Osteoblast (primary cell): ENCODE measurements around the genes CHST13, C3orf22, MGLL and SEC61A1.

GRCh38 chr3:126474473-126475371, 969 bp downstream of the ZXDC start:
- CAGE, long polyA plus RNA = no peak
- RRBS = 1% methylated on average over 21 of the region's 63 CpGs

DNA sequence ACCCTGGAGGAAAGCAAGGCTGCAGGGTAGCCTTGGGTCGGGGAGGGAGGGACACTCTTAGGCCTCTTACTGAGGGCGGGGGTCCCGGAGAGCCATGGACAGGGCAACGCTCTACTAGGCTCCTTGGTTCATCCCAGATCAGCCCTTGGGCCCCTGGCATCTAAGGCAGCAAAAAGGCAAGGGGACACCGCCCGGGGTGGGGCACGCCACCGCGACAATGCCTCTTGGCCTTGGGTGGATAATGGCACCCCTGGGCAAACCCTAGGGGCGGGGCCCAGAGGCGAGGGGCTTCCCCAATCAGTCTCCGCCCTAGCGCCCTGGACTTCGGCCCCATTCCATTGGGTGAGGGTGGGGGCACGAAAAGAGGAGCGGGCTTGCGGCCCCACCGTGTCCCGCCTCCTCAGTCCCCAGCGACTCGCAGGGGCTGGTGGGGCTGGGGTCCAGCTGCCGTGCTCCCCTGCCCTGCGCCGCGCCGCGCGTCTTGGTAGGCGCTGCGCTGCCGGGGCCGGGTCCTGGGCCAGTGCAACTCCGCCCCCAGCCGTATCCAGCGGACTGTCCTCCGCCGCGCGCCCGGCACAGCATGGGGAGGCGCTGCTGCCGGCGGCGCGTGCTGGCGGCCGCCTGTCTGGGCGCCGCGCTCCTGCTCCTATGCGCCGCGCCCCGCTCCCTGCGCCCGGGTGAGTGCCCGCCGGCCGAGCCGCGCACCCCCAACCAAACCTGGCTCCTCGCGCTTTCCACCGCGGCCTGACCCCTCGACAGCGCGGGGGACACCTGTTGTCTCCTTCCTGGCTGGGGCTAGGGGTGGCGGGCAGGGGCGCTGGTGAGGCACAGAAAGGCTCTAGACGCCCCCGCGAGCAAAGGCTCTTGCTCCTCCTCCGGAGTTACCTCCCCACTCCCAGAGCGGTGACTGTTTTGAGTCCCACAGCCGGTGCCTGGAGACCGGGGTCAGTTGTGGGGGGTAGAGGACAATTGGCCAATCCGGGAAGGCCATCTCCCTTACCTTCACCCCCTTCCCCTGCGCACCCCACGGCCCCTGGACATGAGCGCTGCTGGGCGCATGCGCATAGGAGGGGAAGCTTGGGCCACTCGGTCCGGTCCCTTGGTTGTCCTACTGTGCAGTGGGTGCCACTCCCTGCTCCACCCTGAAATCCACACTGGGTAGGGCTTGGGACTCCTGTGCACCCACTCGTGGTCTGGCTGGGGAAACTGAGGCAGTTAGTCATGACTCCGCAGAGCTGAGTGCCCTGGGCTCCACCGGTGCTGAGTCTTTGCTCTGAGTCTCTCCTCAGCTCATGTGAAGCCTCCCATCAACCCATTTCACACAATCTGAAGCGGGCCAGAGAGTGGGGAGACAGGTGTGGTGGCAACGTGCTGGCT, at the start of gene CHST13:
Gene CHST13 (plus strand): TSS at position 403 of the 1,377 bp plus-strand sequence.
- CAGE, long polyA plus RNA = no peak
- RRBS = 12% methylated on average over 32 of the region's 90 CpGs

DNA sequence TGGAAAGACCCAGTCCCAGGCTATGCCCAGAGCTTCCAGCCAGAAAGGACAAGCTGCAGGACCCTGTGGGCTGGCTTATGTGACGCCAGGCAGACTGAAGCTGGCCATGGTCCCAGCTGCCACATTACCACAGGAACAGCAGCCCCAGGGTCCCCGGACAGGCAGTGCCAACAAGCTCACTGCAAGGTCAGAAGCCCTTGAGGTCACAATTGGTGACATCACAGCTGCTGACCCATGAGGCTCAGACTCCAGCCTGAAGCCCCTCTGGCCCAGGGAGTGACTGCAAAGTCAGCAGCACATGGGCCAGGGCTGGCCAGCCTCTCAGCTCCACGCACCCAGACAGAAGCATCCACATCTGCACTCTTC, at the start of gene C3orf22:
Gene C3orf22 (minus strand): TSS at position 166 of the 366 bp plus-strand sequence.
- CAGE, long polyA plus RNA = no peak
- RRBS = no CpG with 5 or more reads among the region's 3 CpGs

DNA sequence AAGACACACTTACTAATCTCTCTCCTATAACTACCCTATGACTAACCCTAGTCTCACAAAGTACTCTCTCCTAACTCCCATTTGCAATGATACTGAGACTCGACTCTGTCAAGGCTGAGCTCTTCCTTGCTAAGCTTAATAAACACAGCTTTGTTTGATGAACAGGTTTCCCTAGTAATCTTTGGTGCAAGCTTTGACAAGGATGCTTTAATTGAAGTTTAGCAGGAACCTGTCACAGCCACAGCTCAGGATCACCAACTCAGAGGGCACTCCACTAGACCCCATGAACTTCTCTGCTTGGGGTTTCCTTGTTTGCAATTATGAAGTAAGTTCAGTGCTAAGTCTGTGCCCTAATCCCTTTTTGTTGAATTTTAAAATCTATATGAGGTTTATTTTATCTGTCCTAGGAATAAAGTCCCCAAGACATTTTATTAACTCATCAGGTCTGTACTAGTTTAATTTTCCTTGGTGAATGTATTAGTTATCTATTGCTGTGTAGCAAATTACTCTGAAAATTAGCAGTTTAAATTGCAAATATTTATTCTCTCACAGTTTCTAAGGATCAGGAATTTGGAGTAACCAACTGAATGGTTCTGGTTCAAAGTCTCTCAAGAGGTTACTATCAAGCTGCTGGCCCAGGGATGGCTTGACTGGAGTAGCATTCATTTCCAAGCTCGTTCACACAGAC, 45.5 kb upstream of the C3orf22 start:
- CAGE, long polyA plus RNA = no peak
- RRBS = no CpG with 5 or more reads among the region's 2 CpGs

- CAGE, long polyA plus RNA = no peak
- RRBS = 3% methylated on average over 4 of the region's 26 CpGs
Measured at GRCh38 chr3:127001999-127002734, 19.3 kb downstream of the PLXNA1 start.

- CAGE, long polyA plus RNA = no peak
- RRBS = no CpG with 5 or more reads among the region's 24 CpGs
Measured at GRCh38 chr3:127035139-127036232, 52.6 kb downstream of the PLXNA1 start.

DNA sequence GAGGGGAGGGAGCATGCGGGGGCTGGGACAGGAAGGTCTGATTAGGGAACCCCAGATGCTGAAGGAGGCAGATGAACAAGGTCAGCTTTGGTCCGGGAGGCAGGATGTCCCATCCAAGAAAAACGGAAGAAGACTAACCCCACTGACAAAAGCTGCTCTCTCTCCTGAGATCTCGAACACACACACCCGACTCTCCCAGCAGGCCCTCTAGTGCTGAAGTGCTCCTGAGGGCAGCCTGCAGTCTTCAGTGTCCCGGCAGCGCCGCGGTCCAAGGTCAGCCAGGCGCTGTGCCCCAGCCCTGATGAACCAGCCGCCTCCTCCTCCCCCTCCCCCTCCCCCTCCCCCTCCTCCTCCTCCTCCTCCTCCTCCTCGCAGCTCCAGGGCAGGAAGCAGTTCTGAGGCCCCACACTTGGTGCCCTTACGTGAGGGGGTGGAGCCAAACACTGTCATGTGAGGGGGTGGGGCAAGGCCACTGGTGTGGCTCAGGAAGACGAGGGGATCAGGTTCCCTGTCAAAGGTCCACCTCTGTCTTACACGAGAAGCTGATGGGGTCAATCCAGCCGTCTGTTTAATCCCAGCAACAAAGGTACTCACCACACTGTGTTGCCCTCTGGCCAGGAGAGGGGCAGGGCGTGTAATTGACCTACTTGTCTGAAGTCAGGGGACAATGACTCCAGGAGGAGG, 34.1 kb downstream of the PRR23E start:
- CAGE, long polyA plus RNA = no peak
- RRBS = no CpG with 5 or more reads among the region's 17 CpGs

GRCh38 chr3:127456938-127457572, 133.5 kb downstream of the TPRA1 start:
- CAGE, long polyA plus RNA = no peak
- RRBS = 4% methylated on average over 4 of the region's 32 CpGs

GRCh38 chr3:127546611-127546887, 44.0 kb downstream of the TPRA1 start:
- CAGE, long polyA plus RNA = no peak
- RRBS = no CpG with 5 or more reads among the region's 5 CpGs

DNA sequence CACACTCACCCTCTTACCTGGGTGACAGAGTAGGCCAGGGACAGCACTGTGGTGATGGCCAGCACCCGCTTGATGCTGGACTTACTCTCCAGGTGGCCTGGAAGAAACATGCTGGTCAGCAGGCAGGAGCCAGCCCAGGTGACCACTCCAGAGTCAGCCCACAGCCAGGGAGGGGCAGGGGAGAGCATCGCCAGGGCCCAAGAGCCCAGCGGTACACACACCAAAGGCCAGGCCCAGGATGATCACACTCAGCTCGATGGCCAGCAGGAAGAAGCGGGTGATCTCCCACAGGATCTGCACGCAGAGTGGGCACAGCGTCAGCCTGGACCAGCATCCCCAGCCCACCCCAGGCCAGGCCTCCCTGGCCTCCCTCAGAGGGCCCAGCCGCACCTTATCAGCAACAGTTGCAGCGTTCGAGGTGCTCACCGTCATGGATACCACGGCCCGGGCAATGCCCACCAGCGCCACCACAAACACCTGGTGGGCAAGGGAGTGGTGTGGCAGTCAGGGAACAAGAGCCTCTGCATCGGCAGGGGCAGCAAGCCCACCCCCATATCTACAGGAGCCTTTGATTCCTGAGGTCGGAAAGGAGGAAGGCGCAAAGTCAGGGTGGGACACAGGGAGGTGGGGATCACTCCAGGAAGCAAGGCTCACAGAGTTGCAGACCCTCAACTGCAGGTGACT, 13.8 kb downstream of the TPRA1 start:
- CAGE, long polyA plus RNA = no peak
- RRBS = no CpG with 5 or more reads among the region's 17 CpGs

DNA sequence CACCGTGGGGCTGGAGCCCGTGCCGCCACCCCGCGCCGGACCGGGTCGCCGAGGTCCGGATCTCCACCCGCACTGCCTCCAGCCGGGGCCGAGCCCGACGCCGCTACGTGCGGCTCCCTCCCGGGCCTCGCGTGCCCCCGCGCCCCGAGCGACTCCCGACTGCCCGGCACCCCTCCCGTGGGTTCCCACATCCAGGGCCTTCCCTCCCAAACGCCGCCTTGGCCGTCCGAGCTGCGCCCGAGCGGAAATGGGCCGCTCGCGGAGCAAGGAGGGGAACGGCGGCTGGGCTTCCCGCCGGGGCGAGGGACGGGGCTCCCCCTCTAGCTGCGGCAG, 516 bp downstream of the TPRA1 start:
- CAGE, long polyA plus RNA = no peak
- RRBS = 1% methylated on average over 20 of the region's 45 CpGs

- CAGE, long polyA plus RNA = no peak
- RRBS = no CpG with 5 or more reads among the region's 9 CpGs
Measured at GRCh38 chr3:127751130-127751820, 71.0 kb downstream of the MGLL start.

GRCh38 chr3:127770957-127771560, 51.3 kb downstream of the MGLL start:
- CAGE, long polyA plus RNA = no peak
- RRBS = no CpG with 5 or more reads among the region's 7 CpGs

DNA sequence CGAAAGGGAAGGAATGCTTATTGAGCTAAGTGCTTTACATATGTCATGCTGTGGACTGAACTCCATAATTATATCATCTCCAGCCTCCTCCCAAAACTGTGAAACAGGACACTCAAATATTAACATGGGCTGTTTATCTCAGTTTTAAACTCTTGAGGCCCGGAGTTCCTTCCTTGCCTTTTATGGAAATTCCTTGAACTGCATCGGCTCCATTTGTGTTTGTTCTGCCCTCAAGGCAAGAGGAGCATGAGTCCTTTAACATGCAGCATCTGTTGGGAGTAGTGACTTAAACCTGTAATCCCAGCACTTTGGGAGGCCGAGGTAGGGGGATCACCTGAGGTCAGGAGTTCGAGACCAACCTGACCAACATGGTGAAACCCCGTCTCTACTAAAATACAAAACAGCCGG, 30.8 kb downstream of the MGLL start:
- CAGE, long polyA plus RNA = no peak
- RRBS = no CpG with 5 or more reads among the region's 7 CpGs

GRCh38 chr3:127822094-127823294, at the start of gene MGLL:
Gene MGLL (minus strand): TSS chr3:127822515.
- CAGE, long polyA plus RNA = no peak
- RRBS = 1% methylated on average over 32 of the region's 101 CpGs

DNA sequence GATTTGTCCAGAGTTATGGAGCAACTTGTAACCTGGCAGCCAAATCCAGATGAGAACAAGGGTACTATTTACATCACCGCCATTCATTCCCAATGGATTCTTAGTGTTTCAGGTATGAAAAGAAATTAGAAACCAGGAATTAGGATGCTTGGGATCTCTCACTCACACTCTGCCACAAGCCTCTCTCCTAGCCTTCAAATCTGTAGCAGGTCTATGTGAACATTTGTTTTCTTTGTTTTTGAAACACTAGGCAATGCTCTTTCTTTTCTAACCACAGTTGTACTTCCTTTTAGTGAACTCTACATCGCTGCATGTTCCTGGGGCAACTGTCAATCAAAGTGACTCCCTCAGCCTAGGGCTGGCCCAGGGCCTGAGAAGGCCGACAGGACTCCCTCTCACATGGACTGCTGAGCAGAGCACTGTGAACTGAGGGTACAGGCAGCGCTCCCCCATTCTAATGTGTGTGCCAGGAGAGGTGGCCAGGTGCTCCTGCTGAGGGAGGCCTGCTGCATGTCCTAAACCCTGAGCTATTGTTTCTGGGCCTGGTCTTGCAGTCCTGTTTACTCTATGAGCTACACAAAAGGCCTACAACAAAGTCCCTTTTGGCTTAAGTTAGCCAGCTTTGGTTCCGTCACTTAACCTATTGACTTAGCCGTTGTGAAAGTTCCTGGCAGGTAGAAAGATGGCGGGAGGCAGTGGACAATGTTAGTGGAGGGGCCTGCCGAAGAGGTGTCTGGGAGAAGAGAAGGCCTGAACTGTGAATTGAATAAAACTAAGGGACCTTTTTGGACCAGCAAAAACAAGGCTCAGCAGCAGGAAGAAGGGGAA, 14.2 kb upstream of the MGLL start:
- CAGE, long polyA plus RNA = no peak
- RRBS = no CpG with 5 or more reads among the region's 8 CpGs

GRCh38 chr3:127888483-127889172, 26.4 kb upstream of the KBTBD12 start:
- CAGE, long polyA plus RNA = no peak
- RRBS = no CpG with 5 or more reads among the region's 10 CpGs

GRCh38 chr3:128010133-128010872, 41.9 kb upstream of the SEC61A1 start:
- CAGE, long polyA plus RNA = no peak
- RRBS = no CpG with 5 or more reads among the region's 11 CpGs

- CAGE, long polyA plus RNA = no peak
- RRBS = under 1% methylated on average over 57 of the region's 97 CpGs
Measured at GRCh38 chr3:128052087-128052802, at the start of gene SEC61A1. Gene SEC61A1 (plus strand): TSS chr3:128052437.

DNA sequence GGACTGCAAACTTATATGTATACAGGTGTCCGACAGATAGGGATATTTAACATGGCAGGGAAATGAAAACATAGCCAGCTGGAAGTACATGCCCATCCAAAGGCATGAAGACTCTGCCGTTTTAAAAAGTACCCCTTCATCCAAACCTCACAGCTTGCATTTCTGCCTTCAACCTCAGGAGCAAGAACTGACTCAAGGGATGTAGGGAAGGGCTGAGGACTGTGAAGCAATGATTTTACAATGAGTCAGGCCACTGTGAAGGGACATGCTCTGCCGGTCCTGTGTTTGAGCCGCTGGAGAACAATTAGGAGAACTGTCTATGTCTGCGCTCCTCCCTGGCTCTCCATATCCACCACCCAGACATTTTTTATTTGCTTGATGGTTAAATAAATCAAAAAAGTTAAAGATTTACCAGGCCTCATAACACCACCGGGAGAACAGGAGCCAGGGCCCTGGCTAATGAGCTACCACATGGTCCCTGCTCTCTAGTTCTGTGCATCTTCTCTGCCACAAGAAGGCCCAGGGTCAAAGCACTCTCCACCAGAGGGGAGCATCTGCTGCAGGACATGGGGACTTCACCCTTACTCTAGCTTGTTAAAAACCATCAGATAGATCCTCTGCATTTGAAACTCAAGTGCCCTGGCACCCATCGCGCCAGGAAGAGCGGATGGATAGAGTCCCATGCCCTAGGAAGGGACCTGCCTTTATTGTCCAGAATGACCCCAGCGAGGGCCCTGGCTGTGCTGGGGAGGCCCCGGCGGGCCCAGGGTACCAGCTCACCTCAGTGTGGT, 29.7 kb downstream of the SEC61A1 start:
- CAGE, long polyA plus RNA = no peak
- RRBS = no CpG with 5 or more reads among the region's 12 CpGs